Bronchial epithelial cell (primary cell): ENCODE results near the genes SH2D1A, SMARCA1, XPNPEP2 and SASH3.

DNA sequence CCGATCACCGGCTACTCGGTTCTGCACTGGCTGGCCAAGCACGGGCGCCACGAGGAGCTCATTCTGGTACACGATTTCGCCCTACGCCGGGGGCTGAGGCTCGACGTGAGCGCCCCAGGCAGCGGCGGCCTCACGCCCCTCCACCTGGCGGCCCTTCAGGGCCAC is 594 bp downstream of the SOWAHD start:
- RRBS, 2 experiments, result 3 to 17% methylated on average over 7 of the region's 17 CpGs

DNA sequence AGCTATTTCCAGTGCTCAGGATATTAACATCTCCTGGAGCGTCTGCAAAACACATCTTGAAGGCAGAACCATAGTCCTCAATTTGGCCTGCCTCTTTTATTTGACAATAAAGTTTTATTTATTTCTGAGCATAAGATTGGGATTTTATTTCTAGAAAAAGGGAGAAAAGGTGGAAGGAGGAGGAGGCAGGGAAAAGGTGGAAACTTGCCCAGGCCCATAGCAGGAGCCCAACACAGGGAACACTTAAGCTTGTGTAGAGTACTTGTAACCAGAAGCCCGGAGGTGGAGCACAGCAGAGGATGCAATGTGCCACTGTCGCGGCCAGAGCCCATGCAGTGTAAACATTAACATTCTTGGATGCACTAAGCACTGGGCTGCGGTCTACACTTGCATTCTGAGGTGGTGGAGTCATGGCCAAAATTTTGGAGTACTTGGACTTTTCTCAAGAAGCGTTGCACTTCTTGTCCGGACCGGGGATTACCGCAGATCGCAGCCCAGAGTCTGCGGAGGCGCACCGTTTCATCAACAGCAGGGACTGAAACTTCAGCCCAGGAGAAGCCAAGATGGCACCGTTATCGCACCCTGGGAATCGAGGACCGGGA is 4.5 kb upstream of the RHOXF1 start:
- RRBS, 2 experiments, result no CpG with 5 or more reads among the region's 17 CpGs

DNA sequence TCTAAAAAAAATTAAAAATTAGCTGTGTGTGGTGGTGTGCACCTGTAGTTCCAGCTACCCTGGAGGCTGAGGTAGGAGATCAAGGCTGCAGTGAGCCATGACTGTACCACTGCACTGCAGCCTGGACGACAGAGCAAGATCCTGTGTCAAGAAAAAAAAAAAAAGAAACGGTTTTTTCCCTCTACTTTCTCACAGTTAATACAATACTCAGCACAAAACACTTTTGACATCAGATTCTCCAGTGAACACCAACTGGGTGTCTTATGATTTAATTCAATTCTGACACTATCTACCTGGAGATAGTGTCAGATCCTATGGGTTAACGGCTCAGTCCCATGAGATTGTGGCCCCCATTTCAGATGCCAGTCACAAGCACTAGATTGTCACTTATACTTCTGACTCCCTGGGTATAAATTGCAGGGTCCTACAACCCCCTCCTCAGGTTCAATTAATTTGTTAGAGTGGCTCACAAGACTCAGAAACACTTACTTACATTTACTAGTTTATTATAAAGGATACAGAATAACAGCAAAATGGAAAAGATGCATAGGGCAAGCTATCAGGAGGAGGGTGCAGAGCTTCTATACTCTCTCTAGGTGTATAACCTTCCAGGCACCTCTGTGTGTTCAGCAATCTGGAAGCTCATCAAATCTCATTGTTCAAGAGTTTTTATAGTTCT is 24.9 kb upstream of the ZBTB33 start:
- RRBS, 2 experiments, result no CpG with 5 or more reads among the region's 3 CpGs

DNA sequence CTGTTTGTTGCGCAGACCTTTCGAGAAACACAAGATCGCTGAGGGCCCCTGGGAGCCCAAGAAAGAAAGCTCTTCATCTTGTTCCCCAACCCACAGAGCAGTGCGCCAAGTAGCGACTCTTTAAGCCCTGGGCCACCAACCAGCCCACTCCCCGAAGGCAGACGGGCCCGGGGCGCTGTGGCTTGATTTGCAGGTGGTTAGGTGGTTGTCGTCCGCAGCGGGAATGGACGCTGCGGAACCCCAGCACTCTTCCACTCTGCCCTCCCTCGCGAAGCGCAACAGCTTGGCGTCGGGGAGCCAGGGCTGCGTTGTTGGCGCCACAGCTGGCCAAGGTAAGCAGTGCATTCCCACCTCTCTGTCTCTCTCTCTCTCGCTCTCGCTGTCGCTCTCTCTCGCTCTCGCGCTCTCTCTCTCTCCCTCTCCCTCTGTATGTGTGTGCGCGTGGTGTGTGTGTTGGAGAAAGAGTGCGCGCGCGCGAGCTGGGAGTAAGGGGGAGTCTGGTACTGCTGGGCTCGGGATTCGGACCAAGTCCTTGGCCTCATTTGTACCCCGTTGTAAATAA is 1.9 kb downstream of the TMEM255A start:
- RRBS, 2 experiments, result no CpG with 5 or more reads among the region's 37 CpGs

DNA sequence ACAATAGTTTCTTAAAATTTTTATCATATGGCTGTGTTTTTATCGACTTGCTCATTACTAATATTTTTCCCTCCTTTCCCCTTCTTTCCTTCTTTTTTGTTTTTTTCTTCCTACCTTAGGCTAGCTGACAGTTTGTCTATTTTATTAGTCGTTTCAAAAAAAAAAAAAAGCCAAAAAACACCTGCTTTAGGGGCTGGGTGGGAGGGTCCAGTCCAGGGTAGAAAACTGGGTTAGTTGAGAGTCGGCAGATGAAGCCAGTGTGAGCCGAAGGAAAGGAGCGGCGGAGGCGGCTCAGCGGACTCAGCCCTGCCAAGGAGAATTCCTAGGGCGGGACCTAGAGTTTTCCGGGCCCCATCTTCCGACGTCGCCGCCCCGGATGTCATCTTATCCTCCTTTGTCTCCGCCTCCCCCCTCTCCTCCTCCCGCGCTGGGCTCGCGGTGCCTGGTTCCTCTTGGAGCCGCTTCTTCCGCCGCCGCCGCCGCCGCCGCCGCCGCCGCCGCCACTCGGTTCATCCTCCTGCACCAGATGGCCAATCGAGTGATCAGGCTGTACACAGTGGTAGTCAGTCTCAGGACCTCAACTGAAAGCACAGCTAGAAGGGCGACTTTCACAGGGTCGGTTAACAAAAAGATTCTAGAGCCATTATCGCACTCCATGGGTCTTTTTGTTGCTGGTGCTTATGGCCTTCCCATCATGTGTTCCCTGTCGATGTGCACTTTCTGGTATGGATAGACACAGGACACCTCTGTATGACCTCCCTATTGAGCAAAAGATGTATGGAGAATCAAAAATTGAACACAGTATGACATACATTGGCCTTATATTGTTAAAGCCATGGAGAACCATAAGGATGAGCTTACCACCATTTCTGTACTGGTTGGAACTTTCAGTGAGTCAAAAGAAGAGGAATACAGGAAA is 32.2 kb upstream of the THOC2 start:
- RRBS, 2 experiments, result no CpG with 5 or more reads among the region's 38 CpGs

DNA sequence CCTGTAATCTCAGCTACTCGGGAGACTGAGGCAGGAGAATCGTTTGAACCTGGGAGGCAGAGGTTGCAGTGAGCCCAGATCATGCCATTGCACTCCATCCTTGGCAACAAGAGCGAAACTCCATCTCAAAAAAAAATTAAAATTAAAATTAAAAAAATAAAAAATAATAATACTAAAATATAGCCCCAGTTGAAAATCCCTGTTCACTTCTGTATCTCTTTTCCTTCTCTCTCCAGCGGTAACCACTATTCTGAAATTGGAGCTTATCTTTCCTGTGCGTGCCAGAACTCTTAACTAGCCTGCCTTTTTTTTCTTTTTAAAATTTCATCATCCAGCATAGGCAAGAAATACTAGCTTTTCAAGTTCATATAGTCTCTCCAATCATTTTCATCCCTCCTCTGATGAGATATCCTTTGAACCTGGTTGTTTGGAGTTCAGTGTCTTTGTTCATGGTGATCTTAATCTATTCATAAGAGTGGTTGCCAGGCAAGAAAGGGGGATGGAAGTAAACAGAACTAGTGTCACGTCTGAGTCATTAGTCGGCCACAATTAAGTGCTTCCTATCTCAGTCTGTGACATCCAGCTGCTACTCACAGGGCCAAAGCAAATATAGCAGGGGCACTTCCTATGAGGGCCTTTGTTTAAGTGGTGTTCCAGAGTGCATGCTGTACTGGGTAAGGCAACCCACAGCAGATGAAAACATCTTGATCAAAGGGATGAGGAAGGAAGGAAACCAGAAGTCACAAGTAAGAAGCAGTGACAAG is 56.5 kb upstream of the XIAP start:
- RRBS, 2 experiments, result no CpG with 5 or more reads among the region's 7 CpGs

GRCh38 chrX:123860974-123861419 is 1.1 kb downstream of the XIAP start:
- RRBS, 2 experiments, result no CpG with 5 or more reads among the region's 4 CpGs

DNA sequence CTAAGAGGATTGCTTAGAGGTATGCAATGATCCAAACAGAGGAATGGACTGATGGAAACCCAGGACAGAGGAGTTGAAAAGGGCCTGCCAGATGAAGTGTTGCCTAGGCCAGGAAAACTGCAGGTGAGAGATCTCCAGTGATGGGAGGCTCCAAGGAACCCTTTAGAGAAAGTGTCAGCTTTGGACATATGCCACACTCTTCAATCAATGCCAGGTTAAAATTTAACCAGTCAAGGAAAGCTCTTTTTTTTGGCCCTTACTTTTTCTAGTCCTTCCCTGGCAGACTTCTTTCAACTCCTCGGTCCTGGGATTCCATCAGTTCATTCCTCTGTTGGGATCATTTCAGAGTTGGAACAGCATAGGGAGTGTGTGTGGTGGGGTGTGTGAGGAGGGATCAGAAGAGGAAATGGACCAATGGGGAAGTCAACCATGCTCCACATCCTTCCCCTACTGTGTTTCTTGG is 25.7 kb upstream of the TEX13D start:
- RRBS, 2 experiments, result no CpG with 5 or more reads among the region's 1 CpG

DNA sequence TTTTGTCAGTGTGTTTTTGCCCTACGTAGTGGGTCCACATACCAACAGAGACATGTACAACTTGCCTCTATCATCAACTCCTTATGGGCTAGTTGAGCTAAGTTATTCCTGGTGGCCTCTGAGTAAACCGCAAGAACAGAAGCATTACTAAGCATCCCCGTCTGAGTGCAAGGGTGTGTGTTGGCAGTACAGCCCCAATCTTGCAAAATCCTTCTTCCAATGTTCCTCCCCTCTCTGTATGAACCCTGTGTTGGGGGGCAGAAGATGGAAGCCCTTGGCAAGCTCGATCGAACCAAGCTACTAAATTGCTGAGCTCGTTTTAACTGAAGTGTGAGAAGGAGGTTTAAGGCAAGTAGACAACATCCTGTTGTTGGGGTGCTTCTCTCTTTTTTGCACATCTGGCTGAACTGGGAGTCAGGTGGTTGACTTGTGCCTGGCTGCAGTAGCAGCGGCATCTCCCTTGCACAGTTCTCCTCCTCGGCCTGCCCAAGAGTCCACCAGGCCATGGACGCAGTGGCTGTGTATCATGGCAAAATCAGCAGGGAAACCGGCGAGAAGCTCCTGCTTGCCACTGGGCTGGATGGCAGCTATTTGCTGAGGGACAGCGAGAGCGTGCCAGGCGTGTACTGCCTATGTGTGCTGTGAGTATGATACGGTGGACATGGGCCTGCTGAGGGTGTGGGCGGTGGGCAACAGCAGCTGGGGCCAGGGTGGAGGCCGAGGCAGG is at the start of gene SH2D1A:
SH2D1A (plus strand) TSS at position 425 of the 727 bp plus-strand sequence.
- RRBS, 2 experiments, result no CpG with 5 or more reads among the region's 17 CpGs

- RRBS, 2 experiments, result no CpG with 5 or more reads among the region's 4 CpGs
Observed at GRCh38 chrX:126756470-126756890, 63.0 kb upstream of the PRR32 start.

- RRBS, 2 experiments, result no CpG with 5 or more reads among the region's 2 CpGs
Observed at GRCh38 chrX:127076958-127077423, 257.5 kb downstream of the PRR32 start.

DNA sequence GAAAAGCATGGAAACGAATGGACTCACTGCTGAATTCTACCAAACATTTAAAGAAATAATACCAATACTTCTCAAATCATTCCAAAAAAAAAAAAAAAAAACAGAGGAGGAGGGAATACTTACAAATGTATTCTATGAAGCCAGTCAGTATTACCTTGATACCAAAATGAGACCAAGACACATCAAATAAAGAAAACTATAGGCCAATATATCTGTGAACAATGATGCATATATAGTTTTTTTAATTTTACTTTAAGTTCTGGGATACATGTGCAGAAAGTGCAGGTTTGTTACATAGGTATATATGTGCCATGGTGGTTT is 339.4 kb downstream of the ACTRT1 start:
- RRBS, 2 experiments, result no CpG with 5 or more reads among the region's 1 CpG

DNA sequence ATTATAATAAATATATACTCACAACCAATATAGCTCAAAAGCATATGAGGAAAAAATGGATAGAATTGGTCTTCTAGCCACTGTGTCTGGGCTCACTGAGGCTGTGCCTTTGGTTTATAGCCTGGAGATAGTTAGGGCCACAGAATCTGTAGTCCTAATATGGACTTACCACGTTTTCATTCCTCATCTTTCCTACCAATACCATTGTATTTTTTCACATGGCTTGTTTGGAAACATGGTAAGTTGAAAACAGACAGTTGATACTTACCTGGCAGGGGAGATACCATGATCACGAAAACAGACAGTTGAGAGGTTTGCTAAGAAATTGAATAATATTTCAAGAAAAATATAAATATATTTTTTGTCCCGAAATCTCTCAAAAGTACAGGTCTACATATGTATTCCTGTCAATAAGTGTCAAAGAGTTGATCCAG is 70.3 kb upstream of the ACTRT1 start:
- RRBS, 2 experiments, result no CpG with 5 or more reads among the region's 3 CpGs

DNA sequence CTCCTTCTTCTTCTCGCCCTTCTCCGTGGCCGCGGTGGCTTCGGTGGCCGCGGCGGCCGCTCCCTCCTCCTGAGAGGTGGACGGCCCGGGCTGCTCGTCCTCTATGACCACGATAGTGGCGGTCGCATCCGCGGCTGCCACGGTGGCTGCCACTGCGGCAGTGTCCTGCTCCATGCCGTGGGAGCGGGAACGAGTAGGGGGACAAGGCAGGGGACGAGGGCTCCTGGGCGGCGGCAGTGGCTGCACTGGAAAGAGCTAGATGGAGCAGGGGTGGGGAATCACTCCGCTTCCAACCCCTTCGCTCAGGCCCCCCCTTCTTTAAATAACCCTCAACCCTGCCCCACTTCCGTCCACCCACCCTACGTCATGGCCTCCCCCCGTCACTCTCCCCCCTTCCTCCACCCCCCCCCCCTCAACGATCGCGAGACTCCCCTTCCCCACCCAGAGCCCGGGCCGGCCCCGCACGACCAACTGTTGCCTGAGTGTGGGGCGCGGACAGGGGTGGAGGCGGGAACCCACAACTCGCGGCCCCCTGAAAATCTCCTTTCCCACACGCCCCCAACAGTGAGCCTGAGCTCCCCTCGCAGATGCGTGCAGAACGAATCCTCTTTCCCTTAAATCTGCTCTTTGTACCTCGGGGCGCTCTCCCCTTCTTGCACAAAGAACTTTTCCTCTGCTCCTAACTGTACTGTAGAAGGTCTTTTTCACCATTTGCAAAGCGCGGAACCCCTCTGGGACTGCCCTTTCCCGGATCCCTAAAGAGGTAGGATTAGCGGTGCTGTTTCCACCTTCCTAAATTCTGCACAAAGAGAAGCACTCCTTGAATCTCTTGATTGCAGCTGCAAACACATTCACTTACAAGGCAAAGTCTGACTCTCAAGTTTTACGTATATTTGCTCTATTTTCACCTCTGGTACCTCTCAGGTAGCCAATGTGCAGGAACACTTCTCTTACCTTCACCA is at the start of gene SMARCA1:
SMARCA1 (minus strand) TSS at position 294 of the 962 bp plus-strand sequence.
- RRBS, 2 experiments, result no CpG with 5 or more reads among the region's 53 CpGs

DNA sequence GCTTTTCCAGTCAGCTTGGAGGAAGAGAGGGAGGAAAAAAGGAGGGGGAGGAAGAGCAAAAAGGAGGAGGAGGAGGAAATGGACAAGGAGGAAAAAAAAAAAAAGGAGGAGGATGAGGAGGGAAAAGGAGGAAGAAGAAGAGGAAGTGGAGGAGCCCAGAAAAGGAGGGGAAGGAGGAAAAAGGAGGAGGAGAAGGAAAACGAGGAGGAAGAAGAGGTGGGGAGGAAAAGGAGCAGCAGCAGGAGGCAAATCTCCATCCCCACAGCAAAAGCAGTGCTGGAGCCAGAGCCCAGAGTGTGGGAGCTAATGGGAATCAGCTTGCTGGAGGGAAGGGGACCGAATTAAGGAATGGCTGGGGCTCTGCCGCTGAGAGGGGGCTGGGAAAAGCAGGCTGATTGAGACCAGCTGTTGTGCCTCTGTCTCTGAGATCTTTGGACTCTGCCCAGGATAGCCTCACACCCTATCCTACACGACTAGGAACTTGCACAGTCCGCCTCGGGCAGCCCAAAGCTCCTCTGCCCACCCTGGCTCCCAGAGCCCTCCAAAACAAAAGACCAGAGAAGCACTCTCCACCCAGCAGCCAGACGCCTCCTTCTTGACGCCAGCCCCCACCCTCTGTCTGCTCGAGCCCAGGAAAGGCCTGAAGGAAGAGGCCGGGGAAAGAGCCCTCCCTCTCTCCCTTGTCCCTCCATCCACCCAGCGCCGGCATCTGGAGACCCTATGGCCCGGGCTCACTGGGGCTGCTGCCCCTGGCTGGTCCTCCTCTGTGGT is at the start of gene XPNPEP2:
XPNPEP2 (plus strand) TSS at position 486 of the 771 bp plus-strand sequence.
- RRBS, 2 experiments, result 24% methylated on average over 3 of the region's 13 CpGs; no CpG with 5 or more reads in 1 of the 2 experiments

- RRBS, 2 experiments, result no CpG with 5 or more reads among the region's 9 CpGs
Observed at GRCh38 chrX:129758104-129758703, 19.4 kb downstream of the XPNPEP2 start.

- RRBS, 2 experiments, result 78 to 83% methylated on average over 8 of the region's 19 CpGs
Observed at GRCh38 chrX:129779562-129780267, at the start of gene SASH3. Gene SASH3, plus strand, starts transcription at chrX:129779949.

DNA sequence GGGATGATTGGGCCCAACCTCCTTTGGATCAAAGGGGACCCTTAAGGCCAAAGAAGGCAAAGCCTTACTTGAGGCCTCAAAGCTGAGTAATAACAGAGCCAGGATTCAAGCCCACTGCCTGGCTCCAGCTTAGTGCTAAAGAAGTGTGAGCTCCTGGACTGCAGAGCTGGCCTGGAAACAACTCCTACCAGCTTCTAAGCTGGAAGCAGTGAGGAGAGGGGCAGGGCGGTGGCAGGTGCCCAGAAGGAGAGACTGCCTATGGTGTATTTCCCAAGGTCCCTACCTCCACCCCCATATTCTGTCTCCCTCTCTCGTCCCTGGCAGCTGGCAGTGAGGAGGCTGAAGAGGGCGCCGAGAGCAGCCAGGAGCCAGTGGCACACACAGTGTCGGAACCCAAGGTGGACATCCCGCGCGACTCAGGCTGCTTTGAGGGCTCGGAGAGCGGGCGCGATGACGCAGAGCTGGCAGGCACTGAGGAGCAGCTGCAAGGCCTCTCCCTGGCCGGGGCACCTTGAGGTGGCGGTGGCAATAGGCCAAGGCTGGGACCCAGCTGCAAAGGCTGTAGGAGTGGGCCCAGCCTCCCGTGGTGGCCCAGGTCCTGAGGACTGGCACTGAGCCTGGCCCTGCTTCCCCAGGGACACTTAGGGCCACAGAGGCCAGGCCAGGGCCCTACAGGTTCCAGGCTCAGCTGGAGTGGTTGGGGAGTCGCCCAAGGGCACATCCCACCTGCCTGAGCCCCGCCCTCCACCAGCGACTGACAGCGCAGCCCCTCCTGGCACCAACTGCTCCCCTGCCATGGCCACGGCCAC is 13.8 kb downstream of the SASH3 start:
- RRBS, 2 experiments, result no CpG with 5 or more reads among the region's 21 CpGs